ENCODE results near the genes NXN, BHLHA9 and YWHAE.

GRCh38 chr17:214647-215357, 33.4 kb upstream of the DOC2B start:
- RRBS, result 80% methylated on average over 6 of the region's 15 CpGs

DNA sequence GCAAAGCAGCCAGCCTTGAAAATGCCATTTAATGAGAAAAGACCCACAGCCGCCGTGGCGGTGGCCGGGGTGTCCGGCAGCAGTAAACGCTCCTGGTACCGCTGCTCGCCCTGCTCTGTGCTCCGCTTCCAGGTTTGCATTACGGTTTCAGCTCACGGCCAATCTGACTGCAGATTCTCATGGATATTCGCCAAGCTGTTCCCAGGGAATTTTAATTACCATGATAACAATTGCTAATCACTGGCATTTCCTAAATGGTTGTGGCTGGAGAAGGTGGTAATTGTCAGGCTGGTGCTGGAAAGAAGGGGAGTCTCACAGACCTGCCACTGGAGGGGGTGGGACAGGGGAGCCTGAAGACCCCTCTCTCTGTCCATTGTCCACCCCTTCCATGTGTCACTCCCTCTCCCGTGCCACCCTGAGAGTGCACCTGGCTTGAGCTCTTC, 78.2 kb upstream of the DOC2B start:
- RRBS, result 31% methylated on average over 4 of the region's 13 CpGs

GRCh38 chr17:265547-266043, 84.1 kb upstream of the DOC2B start:
- RRBS, result no CpG with 5 or more reads among the region's 10 CpGs

GRCh38 chr17:335908-337013, 16.3 kb downstream of the RPH3AL start:
- RRBS, result 36% methylated on average over 3 of the region's 45 CpGs

DNA sequence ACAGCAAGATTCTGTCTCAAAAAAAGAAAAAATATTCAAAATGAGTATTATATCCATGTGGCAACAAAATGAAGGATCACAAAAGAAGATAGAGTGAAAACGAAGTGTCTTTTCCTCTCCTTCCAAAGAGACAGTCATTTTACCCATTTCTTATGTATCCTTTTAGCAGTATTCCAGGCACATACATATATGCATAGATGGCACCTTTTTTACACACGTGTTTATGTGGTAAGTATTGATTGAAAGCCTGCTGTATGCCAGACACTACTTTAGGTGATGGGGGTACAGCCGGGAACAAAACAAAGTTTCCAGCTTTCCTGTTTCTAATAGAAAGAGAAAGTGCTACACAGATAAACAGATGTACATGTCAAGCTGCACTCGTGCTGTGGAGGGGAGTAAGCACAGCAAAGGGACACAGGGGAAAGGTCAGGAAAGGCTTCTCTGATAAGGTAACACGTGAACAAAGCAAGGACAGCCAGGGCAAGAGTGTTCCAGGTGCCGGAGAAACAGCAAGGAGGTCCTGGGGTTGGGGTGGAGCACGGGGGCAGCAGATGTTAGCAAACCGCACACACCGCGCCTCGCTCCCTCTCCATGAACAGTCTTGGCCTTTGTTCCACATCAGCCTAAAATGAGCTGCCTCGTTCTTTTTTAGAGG, 16.5 kb upstream of the C17orf97 start:
- RRBS, result no CpG with 5 or more reads among the region's 12 CpGs

- RRBS, result no CpG with 5 or more reads among the region's 24 CpGs
These were observed 4.0 kb downstream of the C17orf97 start for GRCh38 chr17:413891-414729.

- RRBS, result 98% methylated on average over 5 of the region's 48 CpGs
These were observed 32.2 kb downstream of the C17orf97 start for GRCh38 chr17:441872-443265.

DNA sequence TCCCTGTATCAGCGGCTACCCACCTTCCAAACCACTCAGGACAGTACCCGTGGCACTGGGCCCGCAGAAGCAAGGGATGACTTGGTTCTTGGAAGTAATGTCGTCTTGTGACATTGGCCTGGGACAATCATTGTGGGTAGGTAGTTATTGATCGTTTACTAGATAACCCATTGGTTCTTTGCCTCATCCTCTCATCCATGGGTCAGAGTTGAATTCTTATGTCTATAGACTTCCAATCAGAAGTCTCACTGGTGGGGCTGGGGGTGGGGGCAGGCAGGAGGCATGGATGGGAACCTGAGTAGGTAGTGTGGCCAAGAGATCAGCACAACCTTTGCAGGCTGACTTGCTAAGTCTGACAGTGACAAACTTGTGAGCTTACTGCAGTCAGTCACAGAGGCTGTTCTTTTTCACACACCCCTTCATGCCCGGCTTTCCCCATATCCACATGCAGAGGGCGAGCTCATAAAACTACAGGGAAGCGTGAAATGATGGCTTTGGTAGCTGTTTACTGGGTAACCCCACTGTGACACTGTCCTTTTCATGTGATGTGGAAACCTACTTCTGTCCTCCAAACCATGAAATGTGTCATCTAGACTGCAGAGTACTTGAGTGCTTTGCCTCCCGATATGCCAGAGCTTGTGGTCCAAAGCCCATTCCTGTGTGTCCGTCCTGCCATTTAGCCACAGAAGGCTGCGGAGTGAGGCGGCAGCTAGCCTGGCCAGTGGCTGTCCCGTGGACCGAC, 9.7 kb downstream of the TLCD3A start:
- RRBS, result no CpG with 5 or more reads among the region's 14 CpGs

- RRBS, result no CpG with 5 or more reads among the region's 18 CpGs
These were observed 4.1 kb upstream of the GEMIN4 start for GRCh38 chr17:755861-756771.

DNA sequence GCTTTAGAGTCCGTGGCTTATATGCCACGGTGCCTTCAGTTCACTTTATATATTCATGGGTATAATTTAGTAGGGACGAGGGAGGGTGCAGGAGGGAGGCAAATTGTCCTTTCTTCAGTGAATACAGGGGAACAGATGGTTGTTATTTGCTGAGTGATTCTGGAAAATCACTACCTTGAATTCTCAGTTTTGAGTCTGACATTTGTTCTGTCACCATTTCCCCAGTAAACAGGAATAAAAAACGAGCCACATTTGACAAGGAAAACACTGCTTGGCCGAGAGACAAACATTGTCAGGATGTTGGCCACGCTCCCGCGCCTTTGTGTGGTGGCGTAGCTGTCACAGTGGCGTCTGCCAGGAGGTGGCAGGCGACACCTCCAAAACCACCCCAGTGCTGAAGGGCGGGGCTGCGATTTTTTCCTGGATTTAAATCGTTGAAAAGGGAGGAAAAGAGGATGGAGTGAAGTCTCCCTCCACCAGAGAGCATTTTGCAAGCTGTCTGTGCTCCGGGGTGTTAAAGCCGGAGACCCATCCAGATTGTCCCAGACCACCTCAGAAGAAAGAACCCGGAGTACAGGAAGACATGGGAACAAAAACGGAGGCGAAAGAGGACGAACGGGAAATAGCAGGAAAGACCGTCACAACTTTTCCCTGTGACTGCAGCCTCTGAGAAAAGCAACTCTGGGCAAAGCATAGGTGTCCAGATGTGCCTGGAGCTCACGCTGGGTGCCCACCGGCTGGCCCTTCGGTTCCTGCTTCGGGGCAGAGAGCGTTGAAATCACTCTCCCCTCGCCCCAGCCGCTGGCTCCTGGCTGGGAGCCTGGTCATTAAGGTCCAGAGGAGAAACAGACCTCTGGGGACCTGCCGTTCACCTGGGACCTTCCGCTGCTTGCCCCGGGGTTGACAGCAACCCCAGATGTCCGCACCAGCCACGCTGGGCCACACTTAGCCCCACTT, 12.8 kb downstream of the MRM3 start:
- RRBS, result no CpG with 5 or more reads among the region's 34 CpGs

DNA sequence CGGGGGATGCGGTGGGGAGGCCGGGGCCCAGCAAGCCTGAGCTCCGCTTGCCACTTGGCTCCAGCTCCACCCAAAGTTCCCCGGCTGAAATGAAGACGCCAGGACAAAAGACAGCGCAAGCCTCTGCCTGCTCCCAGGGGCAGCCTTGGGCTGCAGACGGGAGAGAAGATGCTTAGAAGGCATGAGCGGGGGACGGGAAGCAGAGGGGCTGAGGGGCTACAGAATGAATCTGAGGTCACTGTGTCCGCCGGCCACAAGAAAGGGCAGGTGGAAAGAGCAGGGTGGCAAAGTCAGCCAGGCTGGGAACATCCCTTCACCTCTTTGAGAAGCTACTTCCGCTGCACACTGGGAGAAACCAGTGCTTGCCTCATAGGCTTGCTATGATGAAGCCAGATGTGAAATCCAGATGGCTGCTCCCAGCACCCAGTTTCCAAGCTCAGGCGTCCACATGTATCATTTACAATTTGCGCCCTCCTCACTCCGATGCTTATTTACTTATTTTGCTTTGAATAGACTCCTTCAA, 69.1 kb downstream of the MRM3 start:
- RRBS, result 45% methylated on average over 3 of the region's 16 CpGs

- RRBS, result 6% methylated on average over 27 of the region's 150 CpGs
These were observed at the start of gene NXN for GRCh38 chr17:979143-980540. Gene NXN (minus strand): TSS chr17:979776.

DNA sequence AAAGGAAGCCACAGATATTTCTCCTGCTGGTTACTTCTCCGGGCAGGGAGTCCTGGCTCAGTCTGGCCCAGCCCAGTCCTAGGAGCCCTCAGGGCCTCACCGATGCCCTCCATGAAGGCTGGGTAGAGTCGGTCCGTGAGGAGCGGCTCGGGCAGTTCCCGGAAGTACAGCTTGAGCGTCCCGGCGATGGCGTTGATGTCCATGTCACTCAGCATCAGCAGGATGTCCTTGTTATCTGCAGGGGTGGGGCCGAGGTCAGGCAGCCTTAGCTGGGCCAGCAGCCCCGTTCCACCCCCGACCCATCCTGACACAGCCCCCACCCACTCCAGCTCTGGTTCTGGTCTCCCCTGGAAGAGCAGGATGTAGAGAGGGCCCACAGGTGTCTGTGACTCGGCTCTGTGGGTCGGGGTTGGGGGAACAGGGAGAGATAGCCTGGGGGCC, 13.7 kb downstream of the TIMM22 start:
- RRBS, result 100% methylated on average over 5 of the region's 16 CpGs

DNA sequence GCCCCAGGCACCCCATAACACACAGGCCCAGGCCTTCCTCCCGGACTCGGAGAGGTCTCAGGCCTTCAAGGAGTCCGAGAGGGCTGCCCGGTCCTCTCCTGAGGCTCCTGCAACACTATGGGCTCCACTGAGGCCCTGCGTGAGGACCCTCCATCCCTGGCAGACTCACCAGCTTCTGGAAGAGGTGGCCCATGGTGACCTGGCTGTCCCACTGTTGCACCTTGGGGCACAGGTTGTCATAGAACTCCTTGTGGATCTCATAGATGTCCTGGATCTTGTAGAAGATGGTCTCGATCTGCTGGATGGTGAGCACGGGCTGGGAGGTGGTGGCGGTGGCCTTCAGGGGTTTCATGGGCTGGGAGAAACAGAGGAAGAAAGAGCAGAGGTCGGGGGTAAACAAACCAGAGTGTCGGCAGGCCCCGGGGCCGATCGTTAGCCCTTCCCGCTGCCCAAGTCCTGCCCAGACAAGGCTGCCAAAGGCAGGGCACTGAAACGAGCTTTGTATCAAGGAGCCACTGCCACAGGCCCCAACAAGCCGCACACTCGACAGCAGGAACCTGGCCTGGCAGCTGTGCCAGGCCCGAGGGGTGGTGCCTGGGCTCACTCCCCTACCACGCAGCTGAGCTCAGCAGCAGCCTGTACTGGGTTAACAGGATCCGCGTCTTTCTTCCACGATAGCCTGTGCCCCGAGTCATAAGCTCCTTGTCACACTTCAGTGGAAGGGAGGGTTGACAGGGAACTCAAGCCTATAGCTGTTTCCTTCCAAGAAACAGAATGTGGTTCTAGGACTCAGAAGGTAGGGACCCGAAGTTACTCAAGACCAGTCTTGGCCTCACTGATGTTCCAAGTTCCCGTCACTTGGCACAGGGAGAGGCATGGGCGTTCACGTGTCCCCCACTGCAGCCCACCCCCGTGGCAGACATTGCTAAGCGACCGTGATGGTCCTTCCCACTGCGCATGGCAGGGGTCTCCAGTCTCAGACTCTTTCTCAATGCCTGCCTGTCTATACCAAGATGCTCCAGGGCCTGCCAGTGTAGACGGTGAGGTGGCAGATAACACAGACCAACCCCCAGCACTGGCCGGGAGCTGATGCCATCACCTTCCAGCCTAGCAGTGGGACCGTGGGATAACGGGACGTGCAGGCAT, 87.9 kb downstream of the ABR start:
- RRBS, result 91% methylated on average over 3 of the region's 36 CpGs

GRCh38 chr17:1109528-1109959, 70.2 kb downstream of the ABR start:
- RRBS, result 2% methylated on average over 9 of the region's 34 CpGs

DNA sequence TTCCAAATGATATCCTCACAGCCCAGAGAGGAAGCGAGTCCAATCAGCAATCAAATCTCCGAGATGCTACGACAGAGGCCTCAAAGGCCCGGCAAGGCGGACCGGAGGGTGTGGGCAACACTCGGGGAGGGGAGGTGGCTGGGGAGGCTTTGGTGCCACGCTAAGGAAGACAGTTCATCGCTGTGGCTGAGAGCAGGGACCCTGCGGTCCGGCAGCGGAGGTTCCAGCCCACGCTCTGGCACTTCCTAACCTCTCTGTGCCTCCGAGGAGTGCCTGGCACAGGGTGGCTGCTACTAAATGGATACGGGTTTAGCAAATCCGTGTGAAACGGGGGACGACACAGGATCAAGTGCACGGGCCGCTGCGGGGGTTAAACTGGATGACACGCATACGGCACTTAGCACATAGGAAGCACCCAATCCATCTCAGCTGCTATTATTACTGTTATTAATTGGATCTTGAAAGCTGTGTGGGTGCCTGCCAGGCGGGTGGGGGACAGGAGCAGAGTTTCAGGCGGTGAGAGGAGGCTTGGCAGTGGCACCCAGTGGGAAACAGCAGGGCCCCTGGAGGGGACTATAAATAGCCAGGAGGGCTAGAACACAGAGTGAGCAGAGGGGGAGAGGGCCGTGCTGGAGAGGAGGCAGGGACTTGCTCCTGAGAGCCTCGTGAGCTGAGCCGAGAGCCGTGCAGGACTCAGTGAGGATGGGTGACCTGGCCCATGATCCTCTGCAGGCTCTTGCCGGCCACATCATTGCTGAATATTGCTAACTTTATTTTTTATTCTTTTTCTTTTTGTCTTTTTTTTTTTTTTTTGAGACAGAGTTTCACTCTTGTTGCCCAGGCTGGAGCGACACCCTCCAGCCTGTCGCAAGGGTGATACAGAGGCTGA, 45.0 kb downstream of the ABR start:
- RRBS, result 100% methylated on average over 1 of the region's 32 CpGs

GRCh38 chr17:1149632-1150359, 30.0 kb downstream of the ABR start:
- RRBS, result 93% methylated on average over 6 of the region's 24 CpGs

GRCh38 chr17:1197232-1198507, 17.9 kb upstream of the ABR start:
- RRBS, result no CpG with 5 or more reads among the region's 23 CpGs

GRCh38 chr17:1270118-1270694, at the start of gene BHLHA9:
Gene BHLHA9 (plus strand): TSS chr17:1270444.
- RRBS, result 41% methylated on average over 14 of the region's 41 CpGs

GRCh38 chr17:1399292-1400243, at the start of gene YWHAE:
Gene YWHAE (minus strand): TSS chr17:1400222.
- RRBS, result 3% methylated on average over 34 of the region's 79 CpGs